Rectum (tissue), 1 donor: ENCODE measurements around a stretch of chr16.

DNA sequence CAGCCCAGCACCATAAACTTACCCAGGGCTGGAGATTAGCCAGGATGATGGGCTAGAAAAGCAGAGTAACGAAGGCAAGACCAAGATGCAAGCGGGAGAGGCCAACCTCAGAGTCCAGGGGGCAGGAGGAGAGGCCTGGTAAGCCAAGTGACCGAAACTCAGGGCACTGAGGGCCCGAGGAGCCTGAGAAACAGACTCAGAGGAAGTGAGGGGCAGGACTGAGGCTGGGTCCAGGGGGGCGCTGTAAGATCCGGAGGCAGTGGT, 8.4 kb downstream of the ZDHHC7 start:
- PRO-cap: unidirectional peak, plus-strand start at position 168 of the sequence; unidirectional peak, plus-strand start at position 199 of the sequence

DNA sequence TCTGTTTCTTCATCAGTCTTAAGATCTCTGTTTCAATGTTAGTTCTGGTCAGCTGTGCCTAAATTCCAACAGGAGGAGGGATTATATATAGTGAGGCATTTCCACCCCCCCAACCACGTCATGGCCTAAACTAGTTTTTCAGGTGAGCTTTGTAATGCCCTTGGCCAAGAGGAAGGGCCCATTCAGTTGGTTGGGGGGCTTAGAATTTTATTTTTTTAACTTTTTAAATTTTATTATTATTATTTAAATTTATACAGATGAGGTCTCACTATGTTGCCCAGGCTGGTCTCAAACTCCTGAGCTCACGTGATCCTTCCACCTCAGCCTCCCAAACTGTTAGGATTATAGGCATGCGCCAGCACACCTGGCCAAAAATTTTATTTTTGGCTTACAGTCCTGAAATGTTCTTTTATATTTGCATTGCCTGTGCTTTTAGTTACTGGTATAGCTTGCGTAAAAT, 4.6 kb upstream of the ZDHHC7 start:
- PRO-cap: no peak

GRCh38 chr16:85092543-85093306, 19.5 kb downstream of the CIBAR2 start:
- PRO-cap: no peak

DNA sequence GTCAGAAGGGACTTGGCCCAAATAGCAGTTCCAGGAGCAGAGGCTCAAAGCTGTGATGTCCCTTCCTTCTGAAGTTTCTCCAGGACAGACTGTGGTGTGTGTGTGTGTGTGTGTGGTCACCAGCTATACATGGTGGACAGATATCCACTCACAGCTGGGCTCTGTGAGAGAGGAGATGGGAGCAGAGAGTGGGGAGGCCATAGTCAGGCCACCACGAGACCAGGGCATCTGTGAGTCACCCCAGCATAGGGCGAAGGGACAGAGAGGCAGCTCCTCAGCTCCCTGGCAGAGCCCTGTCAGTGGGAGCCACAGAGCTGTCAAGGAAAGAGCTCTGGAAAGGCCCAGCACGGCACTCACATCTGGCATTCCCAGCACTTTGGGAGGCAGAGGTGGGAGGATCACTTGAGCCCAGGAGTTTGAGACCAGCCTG, 23.3 kb upstream of the CIBAR2 start:
- PRO-cap: no peak

DNA sequence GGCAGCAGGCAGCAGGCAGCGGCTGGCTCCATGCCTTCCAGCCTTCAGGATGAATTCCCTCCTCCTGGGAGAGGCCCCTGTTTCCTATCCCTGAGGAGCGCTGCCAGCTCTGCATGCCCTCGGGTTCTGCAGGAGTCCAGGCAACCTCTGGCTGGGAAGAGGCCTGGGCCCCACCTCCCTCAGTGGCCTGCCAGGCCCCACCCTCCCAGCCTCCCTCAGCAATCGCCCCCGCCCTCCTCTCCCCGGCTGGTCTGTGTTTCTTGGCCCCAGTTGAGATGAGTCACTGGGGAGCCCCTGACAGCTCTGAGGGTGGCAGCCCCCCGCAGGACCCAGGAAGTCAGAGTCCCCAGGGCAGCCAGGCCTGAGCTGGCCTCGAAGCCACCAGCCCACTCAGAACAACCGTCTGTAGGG, 39.4 kb upstream of the CIBAR2 start:
- PRO-cap: unidirectional peak, minus-strand start at position 51 of the sequence; unidirectional peak, minus-strand start at position 128 of the sequence

- PRO-cap: no peak
These were observed 59.7 kb upstream of the CIBAR2 start for GRCh38 chr16:85171975-85172402.

GRCh38 chr16:85181055-85182211, 69.2 kb upstream of the CIBAR2 start:
- PRO-cap: no peak

- PRO-cap: no peak
These were observed 80.7 kb upstream of the CIBAR2 start for GRCh38 chr16:85193017-85193270.

DNA sequence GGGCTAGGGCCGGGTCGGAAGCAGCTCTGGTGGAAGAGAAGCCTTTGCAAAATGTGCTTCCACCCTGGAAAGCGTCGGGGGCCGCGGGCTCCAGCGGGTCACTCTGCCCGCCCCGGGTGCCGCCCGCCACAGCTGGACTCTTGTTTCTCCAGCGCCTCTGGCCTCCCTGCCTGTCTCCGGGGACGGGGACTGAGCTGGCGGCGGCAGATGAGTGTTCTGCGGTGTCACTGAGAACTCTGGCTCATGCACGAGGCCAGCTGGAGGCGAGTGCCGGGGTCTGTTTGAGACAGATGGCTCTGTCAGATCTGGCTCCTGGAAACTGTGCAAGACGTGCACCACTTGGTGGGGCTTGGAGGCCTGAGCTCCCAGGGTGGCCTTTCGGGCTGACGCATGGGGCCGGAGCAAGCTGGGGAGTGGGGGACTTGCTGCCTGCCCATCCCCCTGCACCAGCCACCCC, 174.7 kb upstream of the CIBAR2 start:
- PRO-cap: no peak

GRCh38 chr16:85322899-85323247, 210.6 kb upstream of the CIBAR2 start:
- PRO-cap: no peak

GRCh38 chr16:85329257-85329855, 217.1 kb upstream of the CIBAR2 start:
- PRO-cap: no peak

DNA sequence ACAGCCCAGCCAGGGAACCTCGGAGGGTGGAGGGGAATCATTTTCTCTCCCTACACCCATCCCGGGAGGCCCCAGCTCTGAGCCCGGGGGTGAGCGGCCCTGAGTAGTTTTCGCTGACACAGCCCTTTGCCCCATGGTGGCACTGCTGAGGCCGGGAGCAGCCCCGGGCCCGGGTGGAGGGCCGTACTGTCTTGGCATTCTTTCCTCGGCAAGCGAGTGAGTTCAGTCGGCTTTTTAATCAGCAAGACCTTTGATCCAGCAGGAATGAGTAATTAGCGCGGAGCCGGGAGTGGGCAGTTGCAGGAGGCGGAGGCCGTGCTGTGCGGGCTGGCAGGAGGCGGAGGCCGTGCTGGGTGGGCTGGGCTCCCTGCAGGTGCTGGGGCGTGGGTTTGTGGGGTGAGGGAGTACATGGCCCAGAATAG, 222.9 kb upstream of the CIBAR2 start:
- PRO-cap: bidirectional peak, plus-strand start outside the sequence, minus-strand start at position 240 of the sequence

- PRO-cap: no peak
These were observed 216.6 kb upstream of the GSE1 start for GRCh38 chr16:85396591-85396928.

GRCh38 chr16:85416300-85416818, 196.8 kb upstream of the GSE1 start:
- PRO-cap: unidirectional peak, minus-strand start at chr16:85416489

GRCh38 chr16:85429757-85430503, 183.2 kb upstream of the GSE1 start:
- PRO-cap: no peak

DNA sequence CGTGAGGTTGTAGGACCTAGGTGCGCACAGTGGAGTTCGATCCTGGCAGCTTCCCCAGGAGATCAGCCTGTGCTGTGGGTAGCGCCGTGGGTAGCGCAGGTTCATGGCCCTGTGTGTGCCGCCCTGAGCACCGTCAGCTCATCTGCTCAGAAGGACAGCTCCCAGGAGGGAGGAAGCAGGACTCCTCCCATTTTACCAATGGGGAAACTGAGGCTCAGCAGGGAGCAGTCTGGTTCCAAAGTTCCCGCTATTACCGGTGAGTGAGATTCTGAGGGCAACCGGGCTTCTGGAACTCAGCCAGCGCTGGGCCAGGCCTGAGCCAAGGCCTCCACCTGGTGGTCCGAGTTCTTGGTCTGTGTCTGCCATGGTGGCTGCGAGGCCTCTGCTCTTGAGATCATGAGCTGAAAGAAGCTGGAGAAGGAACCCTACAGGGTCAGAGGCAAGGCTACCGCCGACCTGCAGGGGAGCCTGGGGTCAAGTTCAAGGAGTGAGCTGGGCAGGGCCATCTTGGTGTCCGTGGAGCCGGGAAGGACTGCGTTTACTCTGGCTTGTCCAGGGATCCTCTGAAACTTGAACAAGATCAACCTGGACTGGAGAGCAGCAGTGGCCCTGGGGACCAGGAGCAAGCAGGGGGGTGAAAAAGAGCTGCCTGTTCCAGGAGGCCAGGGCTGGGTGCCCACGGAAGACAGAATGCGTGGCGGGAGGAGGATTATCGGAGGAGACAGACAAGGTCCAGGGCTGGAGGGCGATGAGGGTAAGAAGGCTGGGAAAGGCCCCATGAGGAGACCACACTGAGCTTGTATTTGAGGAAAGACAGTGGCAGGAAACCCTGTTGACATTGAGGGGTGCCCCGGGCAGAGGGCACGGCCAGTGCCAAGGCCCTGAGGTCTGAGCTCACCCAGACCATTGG, 110.6 kb upstream of the GSE1 start:
- PRO-cap: no peak

DNA sequence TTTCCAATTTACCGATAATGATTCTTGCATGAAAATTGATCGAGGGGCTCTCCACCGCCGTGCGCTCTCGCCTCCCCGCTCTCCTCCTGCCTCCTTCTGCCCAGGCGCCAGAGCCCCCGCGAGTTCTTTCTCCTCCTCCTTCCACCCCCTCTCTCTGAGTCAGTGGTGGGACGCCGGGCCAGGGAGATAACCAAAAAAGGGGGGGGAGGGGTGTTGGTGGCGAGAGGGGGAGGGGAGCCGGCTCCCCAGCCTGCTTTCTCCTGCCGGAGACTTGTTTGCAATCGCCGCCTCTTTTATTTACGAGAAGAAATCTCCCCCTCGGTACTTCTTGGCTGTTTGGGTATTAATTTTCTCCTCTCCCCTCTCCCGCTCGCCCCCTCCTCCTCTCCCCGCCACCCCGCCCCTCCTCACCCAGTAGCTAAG, 57.9 kb upstream of the GSE1 start:
- PRO-cap: bidirectional peak, plus-strand start at position 213 of the sequence, minus-strand start at position 98 of the sequence

DNA sequence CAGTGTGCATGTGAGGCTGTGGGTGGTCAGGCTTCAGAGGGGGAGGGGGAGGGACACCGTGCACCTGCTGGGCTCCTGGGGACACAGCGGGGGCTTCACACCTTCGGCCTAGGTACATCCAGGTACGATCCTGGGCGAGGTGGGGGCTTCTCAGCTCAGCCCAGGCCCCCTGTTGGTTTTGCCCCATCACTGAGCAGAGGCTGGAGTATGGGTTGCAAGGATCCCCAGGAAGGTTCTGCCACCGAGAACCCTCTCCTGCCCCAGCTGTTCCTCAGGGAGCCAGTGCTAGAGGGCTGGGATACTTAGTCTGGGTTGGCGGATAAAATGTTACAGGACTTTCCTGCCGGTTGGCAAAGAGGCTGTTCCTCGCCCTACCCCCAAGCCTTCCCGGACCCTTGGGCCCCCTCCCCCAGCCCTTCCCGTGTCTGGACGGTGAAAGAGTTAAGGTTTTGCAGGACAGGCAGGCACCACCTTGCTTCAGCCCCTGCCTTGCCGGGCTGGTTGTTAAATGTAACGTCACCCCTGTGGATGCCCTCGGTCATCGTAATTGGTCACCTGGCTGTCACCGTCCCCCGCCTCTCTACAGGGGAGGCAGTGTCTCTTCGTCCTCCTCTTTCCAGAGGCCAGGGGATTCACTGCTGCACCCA, 25.6 kb upstream of the GSE1 start:
- PRO-cap: no peak

DNA sequence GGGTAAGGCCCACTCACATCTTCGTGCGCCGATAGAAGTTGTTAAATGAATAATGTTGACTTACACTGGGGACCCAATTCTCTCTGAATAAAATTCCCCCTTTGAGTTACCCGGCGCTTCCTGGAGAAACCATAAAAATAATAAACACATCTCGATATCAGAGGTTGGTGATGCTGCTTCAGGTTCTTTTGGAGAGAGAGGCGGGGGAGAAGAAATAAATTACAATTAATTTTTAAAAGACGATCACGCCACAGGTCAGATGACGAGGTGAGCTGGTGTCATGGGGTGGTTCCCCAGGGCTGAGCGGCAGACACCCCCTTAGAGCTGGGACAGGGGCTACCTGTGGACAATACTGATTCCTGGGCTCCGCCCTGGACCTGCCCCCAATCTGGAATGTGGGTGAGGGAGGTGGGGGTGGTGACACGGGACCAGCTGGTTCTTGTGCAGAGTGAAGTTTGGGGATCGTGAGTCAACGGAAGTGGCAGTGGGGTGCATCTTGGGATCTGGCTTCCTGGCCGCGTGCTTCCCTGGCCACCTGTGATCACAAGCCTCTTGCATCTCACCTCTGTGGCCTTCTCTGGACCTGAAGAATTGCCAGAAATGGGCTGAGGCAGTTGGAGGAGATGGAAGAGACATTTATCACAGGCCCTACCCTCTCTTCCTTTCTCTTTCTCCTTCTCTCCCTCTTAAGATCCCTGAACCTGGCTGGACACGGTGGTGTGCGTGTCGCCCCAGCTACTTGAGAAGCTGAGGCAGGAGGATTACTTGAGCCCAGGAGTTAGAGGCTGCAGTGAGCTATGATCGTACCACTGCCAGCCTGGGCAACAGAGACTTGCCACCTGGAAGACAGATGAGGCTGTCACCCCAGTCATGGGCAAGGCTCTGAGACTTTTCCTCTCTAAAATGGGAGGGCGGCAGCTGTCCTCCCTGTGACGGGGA, 13.8 kb upstream of the GSE1 start:
- PRO-cap: no peak

GRCh38 chr16:85637694-85638450, 24.8 kb downstream of the GSE1 start:
- PRO-cap: no peak